ENCODE measurements around the genes HDAC1 and SYNC.

DNA sequence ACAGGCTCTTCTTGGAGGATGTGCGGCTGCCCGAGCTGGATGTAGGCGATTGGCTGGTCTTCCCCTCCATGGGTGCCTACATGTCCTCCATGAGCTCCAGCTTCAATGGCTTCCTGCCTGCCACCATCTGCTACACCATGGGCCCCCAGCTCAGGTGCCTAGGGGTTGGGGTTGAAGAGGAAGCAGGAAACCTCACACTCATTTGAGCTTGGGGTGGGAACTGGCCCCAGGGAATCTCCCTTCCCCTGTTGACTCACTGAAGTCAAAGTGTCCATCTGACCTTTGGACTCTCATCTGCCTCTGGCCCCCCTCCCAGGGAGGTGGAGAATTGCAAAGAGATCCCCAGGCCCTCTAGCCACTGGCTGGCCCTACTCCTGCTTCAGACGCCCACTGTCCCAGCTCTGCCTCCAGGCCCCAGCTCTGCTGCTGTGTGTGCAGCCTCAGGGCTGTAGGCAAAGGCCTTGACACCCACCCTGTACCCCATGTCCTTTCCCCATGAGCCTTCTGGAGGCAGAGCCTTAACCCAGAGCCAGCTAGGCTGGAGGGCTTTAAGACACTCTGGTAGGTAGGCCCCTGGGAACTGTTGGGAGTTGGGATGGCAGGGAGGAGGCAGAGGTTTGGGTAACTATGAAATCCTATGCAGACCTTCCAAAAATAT, 67.1 kb upstream of the TINAGL1 start:
- PRO-cap, 3 experiments: no peak in any of the 3 experiments
- RRBS: no CpG with 5 or more reads among the region's 4 CpGs

- PRO-cap, 3 experiments: no peak in any of the 3 experiments
- RRBS: no CpG with 5 or more reads among the region's 4 CpGs
Observed at GRCh38 chr1:31563987-31564461, 12.3 kb upstream of the TINAGL1 start.

DNA sequence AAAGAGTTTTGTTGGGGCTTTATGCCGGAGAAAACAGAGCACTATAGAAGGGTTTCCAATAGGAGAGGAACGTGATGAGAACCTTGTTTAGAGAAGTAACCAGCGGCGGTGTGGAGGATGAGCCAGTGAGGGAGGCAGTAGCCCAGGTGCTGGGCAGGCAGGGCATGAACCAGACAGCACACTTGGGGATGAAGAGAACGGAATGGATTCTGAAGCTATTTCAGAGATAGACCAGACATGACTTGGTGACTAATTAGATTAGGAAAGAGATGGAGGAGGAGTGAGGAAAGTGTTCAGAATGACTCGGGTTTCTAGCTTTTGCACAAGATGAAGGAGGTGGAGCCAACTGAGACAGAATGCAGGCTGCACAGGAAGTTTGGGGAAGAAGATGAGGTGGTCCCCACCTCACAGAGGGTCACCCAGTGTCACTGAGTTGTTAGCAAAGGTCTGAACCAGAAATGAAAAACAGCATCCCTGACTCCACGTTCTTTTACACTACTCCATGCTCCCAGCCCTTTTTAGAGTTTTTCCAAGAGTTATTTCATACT, 5.1 kb downstream of the PEF1 start:
- PRO-cap, 3 experiments: no peak in any of the 3 experiments
- RRBS: no CpG with 5 or more reads among the region's 7 CpGs

GRCh38 chr1:31695780-31696662, 7.8 kb downstream of the COL16A1 start:
- PRO-cap, 3 experiments: no peak in any of the 3 experiments
- RRBS: no CpG with 5 or more reads among the region's 9 CpGs

DNA sequence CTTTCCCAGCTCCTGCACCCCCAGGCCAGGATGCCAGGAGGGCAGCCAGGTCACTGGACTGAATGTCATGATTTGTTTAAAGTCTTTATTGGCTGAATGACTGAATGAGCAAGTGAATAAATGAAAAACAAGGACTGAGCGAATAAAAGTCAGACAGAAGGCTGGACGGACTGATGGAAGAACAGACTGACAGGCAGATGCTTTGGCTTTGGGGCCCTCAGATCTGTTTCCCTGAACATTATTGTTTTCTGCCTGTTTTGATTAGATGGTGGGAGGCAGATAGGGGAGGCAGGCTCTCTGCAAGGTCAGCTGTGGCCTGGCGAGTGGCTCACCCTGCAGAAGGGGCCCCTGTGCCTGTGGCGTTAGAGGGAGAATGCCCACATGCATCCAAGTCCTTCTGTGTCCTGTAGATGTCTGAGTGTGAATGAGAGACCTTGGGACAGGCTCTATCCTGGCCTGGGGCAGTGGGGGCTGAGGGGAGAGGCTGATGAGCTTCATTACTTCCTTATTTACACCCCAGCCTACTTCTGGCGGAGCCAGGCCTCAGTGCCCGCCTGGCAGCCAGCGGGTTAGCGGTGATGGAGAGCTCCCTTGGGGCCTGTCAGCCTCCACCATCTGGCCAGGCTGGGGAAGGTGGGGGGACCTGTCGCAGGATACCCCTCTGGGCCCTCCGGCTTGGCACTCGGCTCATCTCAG, 20.5 kb upstream of the ADGRB2 start:
- PRO-cap, 3 experiments: no peak in any of the 3 experiments
- RRBS: no CpG with 5 or more reads among the region's 11 CpGs

GRCh38 chr1:31936506-31937122, 1.6 kb downstream of the PTP4A2 start:
- PRO-cap, 3 experiments: no peak in any of the 3 experiments
- RRBS: no CpG with 5 or more reads among the region's 2 CpGs

GRCh38 chr1:32014821-32014930, 1.0 kb downstream of the KHDRBS1 start:
- PRO-cap, 3 experiments: no peak in any of the 3 experiments
- RRBS: no CpG with 5 or more reads among the region's 6 CpGs

GRCh38 chr1:32066126-32067232, 6.3 kb upstream of the TMEM39B start:
- PRO-cap, 3 experiments: no peak in any of the 3 experiments
- RRBS: no CpG with 5 or more reads among the region's 18 CpGs

GRCh38 chr1:32179096-32179439, 407 bp upstream of the TXLNA start:
- PRO-cap, 3 experiments: no peak in any of the 3 experiments
- RRBS: no CpG with 5 or more reads among the region's 9 CpGs

DNA sequence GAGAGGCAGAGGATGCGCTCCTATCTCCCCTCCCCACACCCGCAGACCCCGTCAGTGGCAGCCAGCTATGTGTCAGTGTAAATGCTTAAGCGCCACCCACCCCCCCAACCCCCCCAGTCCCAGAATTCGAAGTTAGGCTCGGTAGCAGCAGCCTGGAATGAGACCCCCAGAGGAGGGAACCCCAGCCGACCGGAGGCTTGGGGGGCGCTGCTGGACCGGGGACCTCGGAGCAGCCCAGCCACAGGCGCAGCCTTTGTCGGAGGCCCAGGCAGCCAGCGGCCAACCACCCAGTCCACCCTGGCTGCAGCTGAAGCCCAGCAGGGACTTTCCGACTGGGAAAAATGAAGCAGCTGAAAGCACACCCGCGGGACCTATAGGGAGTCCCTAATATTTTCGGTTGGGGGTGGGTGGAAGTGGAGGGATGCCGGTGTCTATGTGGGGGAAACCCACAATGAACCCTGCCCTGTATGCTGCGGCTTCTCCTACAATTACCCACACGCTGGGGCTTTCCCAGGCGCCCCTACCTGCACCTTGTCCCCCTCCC, 606 bp downstream of the CCDC28B start:
- PRO-cap, 3 experiments: no peak in any of the 3 experiments
- RRBS: no CpG with 5 or more reads among the region's 22 CpGs

- PRO-cap, 3 experiments: peak in 3 of 3 experiments; most common plus-strand start chr1:32240541 (in 3); most common minus-strand start chr1:32240212 (in 1)
- RRBS: 2% methylated on average over 17 of the region's 71 CpGs
Observed at GRCh38 chr1:32240052-32241082, 6.7 kb upstream of the FAM167B start.

DNA sequence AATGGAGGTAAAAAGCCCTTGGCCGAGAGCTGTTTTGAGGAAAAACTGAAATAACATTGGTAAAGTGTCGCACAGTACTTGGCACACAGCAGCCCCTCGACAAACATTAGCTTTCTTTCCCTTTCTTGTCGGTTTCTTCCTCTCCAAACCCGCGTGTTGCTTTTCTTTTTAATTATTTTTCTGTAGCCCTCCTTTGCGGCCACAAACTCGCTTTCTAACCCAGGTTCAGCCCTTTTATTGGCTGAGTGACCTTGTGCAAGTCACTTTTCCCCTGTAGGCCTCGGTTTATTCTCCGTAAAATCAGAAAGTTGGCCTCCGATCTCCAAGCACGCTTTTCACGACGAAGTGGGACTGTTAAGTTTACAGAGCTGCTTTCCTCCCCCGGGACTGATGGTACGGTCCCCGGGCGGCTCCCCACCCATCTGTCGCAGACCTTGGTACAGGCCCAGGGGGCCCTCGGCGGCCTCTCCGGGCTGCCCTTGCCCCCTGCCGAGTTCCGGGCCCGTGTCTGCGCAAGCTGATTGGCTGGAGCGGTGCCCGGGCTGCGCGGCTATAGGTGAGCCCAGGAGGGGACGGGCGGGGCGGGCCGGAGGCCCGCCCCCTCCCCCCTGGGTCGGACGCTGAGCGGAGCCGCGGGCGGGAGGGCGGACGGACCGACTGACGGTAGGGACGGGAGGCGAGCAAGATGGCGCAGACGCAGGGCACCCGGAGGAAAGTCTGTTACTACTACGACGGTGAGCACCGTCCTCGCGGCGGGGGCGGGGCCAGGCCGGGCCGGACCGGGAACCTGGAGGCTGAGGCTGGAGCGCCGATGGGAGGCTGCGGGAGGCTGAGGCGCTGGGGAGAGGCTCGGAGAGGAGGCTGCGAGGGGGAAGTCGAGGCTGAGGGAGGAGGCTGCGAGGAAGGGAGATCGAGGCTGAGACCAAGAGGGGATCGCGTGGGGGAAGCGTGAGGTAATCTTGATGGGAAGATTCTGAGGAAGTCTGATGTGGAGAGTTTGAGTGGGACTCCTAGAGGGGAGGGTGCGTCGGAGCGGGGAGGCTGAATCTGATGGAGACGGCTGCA, at the start of gene HDAC1:
Gene HDAC1 (plus strand): TSS at position 599 of the 1,065 bp plus-strand sequence.
- PRO-cap, 3 experiments: peak in 3 of 3 experiments; most common plus-strand start position 656 of the sequence (in 2); most common minus-strand start position 719 of the sequence (in 3)
- RRBS: 3% methylated on average over 32 of the region's 76 CpGs

DNA sequence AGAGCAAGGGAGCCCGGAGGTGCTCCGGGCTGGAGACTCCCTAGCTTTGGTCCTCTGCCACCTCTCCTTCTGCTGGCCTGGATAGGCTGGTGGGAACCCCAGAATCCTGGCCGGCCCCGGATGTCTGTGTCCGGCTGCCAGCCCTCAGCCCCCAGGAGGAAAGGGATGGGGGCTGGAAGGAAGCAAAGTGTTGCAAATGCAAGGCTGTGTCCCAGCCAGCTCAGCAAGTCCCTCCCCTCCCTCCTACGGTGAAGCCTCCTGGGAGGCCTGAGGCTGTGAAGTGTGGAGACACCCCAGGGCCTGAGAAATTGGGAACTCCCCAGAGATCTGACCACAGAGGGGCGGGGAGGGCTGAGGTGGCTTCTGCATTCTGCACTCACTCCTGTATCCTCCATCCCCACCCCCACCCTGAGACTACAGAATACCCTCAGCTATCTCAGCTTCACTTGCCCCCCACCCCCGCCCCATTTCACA, 1.2 kb upstream of the MARCKSL1 start:
- PRO-cap, 3 experiments: no peak in any of the 3 experiments
- RRBS: 10% methylated on average over 1 of the region's 8 CpGs

DNA sequence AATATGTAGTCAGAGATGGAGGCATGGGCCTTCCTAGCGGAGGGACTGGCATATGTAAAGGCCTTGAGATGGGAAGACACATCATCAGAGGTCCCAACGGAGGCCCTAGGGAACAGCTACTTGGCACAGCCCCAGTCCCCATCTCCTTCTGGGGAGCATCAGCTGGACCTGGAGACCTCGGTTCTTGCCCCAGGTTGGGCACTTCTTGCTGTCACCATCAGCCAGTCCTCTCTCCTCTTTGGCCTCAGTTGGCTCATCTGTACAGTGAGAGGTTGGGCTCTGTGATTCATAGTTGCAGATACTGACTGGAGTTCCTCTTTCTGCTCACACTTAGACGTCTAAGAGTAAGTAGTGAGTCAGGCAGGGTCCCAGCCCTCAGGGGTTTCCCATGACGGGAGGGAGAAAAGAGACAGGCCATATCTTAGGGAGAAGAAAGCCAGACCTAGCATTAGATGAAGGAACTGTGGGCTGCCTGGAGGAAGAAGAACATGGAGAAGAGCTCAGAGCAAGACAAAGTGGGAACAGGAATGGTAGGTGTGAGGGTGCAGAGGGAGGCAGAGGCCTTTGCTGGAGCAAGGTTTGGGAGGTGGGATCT, 3.5 kb upstream of the MARCKSL1 start:
- PRO-cap, 3 experiments: no peak in any of the 3 experiments
- RRBS: no CpG with 5 or more reads among the region's 5 CpGs

DNA sequence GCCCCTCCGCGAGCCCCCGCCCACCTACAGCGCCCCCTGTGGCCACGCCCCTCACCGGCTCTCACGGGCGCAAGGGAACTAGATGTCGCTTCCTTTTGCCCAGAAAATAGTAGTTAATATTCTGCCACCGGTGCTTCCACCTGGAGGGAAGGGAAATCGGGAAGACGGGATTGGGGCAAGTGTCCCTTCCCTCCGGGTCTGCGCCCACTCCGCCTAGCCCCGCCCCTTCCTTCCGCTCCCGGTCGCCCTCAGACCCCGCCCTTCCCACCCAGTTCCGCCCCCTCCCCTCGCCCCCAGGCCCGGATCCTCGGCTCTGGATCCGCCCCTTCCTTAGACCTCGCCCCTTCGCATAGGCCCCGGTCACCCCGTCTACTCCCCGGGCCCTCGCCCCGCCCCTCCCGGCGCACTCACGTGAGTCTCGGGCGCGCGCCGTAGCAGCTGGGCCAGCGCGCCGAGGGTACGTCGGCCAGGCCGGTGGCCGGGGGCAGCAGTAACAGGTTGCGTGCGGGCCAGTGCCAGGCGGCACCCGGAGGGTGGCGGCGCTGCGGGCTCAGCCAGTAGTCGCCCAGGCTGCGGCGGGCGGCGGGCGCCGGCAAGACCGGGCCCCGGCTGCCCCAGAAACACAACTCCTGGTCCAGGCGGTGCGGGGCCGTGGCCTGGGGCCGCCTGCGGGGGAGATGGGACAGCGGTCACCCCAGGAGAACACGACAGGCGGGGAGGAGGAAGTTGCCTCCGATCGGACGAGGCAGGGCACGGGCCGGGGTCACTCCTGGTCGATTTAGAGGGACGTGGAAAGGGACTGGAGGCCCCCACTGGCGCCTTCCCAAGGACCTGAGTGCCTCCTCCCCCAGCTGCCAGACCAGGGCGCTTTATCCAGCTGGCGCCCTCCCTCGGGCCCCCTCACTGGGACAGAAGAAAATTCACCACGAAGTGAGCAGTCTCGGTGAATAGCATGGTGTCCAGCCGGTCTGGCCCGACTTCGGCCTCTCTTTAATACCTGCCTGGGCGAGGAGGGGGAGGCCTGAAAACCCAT, 10.8 kb downstream of the FAM229A start:
- PRO-cap, 3 experiments: peak in 3 of 3 experiments; most common plus-strand start position 414 of the sequence (in 3); most common minus-strand start position 211 of the sequence (in 3)
- RRBS: 2% methylated on average over 55 of the region's 88 CpGs

DNA sequence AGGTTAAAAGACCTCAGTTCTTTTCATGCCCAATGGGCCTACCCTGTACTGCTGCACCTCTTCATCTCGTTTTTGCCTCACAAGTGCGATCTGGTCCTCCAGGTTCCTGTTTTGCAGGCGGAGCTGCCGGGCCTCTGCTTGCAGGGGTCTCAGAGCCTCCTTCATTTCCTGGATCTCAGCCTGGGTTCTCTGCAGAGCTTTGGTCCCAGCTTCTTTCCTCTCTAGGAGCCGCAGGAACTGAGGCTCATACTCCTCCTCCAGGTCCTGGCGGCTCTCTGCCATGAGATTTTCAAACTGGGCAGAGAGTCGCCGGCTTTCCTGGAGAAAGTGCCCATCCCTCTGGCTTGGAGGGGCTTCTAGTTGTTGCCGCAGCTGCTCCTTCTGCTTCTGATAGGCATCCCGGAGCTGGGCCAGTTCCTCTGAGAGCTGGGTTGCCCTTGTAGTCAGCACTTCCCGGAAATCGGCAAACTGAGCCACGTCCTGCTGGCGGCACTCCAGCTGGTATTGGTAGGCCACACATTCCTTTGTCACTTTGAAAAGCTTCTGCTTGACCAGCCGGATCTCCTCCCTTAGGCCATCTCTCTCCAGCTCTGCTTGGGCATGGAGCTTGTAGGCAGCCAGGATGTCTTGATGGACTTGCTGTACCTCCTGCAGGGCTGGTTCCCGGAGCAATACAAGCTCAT, 7.6 kb downstream of the SYNC start:
- PRO-cap, 3 experiments: no peak in any of the 3 experiments
- RRBS: 11% methylated on average over 9 of the region's 16 CpGs

DNA sequence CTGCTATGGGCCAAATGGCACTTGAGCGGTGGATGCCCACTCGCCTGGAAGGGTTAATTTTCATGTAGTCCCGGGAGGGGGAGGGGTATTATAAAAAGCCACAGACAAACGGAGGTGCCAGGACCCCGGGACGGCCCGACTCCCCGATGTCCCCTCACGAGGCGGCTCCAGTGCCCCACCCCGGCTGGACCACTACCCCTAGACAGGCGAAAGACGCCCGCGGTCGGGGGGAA, 344 bp downstream of the SYNC start:
- PRO-cap, 3 experiments: peak in 1 of 3 experiments; most common plus-strand start position 120 of the sequence (in 1)
- RRBS: 3% methylated on average over 10 of the region's 16 CpGs

GRCh38 chr1:32702543-32703423, at the start of gene SYNC:
Gene SYNC (minus strand): TSS chr1:32702770.
- PRO-cap, 3 experiments: peak in 3 of 3 experiments; most common plus-strand start chr1:32703271 (in 2); most common minus-strand start chr1:32702744 (in 3)
- RRBS: 2% methylated on average over 35 of the region's 76 CpGs

DNA sequence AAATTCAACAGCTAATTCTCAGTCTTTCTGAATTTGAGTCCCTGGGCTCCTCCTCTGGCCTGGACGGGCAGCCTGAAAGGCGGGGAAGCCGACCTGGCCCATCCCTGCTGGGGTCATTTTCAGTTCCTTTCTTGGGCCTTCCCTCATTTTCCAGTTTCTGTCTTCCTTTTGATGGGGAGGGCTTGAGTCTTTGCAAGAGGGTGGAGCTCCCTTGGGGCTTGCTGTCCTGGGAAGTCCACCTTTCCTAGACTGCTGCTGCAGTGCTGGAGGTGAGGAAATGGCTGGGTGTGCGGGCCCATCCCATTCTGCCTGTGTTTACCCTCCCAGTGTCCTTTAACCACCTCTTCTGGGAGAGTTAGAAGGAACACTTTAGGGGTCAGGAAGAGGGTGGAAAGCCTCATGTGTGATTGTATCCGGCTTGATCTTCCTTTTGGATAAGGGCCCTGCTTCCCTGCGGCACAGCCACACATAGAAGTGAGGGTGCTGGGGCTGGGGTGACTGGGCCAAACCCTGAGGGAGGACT, 1.4 kb downstream of the KIAA1522 start:
- PRO-cap, 3 experiments: peak in 2 of 3 experiments; most common plus-strand start position 247 of the sequence (in 2); most common minus-strand start position 159 of the sequence (in 1)
- RRBS: no CpG with 5 or more reads among the region's 6 CpGs

- PRO-cap, 3 experiments: peak in 3 of 3 experiments; most common minus-strand start chr1:32760975 (in 3)
- RRBS: 17% methylated on average over 2 of the region's 23 CpGs
Observed at GRCh38 chr1:32760799-32761906, 19.5 kb downstream of the KIAA1522 start.